Iris pigment epithelial cell (primary cell): ENCODE measurements around the genes ZNF845 and VSTM1.

- RRBS, result no CpG with 5 or more reads among the region's 54 CpGs
Measured at GRCh38 chr19:52993364-52994435, 20.0 kb upstream of the ERVV-1 start.

GRCh38 chr19:53008008-53009056, 5.4 kb upstream of the ERVV-1 start:
- RRBS, result 82% methylated on average over 10 of the region's 27 CpGs

DNA sequence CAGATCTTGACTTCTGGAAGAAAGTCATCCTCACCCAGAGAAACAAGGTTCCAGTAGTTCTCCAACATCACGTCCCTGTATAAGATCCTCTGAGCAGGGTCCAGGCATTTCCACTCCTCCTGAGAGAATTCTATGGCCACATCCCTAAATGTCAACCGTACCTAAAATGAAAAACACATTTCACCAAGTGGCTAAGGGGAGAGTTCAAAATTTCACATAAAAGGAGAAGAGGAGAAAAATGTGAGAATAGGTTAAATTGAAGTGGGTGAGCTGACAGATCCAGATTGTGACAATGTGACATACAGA, 28.2 kb downstream of the ZNF160 start:
- RRBS, result no CpG with 5 or more reads among the region's 2 CpGs

DNA sequence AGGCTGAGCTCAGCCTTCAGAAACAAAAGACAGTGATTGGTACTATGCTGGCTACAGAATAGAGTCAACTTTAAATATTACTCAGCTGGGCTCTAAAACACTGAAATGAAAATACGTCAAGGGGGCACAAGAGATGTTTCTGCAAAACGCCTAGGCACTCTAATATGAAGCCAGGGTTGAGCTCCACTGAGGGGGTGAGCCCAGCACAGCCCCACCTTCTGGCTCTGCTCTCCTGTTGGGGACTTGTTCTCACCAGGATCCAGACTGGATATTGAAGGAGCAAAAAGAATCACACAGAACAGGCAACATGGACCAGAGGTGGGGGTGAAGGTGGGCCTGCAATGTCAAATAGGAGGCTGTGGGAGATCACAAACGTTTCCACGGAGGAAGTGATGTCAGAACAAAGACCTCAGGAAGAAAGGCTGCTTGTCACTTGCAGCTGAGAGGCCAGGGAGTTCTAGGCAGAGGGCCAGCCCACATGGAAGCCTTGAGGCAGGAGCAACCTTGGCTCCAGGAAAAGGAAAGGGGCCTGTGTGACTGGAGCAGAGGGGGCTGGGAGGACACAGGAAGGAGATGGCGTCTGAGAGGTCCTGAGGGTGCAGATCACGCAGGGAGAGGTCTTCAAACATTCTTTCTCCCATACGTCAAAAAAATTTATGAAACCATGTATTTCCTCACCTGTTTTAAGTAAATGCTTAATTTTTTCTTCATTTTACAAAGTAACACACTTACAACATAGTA, 16.4 kb downstream of the ZNF160 start:
- RRBS, result no CpG with 5 or more reads among the region's 7 CpGs

GRCh38 chr19:53156895-53157194, 2.0 kb downstream of the ZNF347 start:
- RRBS, result no CpG with 5 or more reads among the region's 8 CpGs

- RRBS, result 1% methylated on average over 5 of the region's 64 CpGs
Measured at GRCh38 chr19:53333481-53334706, at the start of gene ZNF845. ZNF845 (plus strand) TSS chr19:53333749.

DNA sequence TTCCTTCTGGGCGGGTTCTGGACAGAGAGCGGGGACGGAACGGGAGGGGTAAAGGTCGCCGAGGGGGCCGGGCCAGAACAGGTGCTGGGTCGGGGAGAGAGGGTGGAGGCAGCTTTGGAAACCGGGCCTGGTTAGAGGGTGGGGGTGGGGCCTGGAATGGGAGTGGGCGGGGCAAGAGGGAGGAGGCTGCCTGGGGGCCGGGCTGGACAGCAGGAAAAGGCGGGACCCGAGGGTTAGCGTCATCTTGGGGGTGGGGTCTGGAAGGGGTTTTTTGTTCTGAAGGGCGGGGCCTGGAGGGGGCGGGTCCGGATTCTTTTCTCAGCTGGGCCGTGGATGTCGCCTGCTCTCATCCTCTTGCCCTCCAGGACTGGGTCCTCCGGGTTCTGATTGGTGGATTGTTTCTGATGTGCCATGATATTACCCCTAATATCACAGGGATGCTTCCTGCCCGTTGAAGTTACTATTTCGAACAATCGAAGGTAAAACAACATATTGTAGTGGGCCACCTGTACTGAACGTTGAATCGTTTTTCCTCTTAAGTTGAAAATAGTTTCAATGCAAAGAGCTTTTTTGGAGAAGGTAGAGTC, 4.2 kb upstream of the ZNF813 start:
- RRBS, result 10% methylated on average over 8 of the region's 25 CpGs

DNA sequence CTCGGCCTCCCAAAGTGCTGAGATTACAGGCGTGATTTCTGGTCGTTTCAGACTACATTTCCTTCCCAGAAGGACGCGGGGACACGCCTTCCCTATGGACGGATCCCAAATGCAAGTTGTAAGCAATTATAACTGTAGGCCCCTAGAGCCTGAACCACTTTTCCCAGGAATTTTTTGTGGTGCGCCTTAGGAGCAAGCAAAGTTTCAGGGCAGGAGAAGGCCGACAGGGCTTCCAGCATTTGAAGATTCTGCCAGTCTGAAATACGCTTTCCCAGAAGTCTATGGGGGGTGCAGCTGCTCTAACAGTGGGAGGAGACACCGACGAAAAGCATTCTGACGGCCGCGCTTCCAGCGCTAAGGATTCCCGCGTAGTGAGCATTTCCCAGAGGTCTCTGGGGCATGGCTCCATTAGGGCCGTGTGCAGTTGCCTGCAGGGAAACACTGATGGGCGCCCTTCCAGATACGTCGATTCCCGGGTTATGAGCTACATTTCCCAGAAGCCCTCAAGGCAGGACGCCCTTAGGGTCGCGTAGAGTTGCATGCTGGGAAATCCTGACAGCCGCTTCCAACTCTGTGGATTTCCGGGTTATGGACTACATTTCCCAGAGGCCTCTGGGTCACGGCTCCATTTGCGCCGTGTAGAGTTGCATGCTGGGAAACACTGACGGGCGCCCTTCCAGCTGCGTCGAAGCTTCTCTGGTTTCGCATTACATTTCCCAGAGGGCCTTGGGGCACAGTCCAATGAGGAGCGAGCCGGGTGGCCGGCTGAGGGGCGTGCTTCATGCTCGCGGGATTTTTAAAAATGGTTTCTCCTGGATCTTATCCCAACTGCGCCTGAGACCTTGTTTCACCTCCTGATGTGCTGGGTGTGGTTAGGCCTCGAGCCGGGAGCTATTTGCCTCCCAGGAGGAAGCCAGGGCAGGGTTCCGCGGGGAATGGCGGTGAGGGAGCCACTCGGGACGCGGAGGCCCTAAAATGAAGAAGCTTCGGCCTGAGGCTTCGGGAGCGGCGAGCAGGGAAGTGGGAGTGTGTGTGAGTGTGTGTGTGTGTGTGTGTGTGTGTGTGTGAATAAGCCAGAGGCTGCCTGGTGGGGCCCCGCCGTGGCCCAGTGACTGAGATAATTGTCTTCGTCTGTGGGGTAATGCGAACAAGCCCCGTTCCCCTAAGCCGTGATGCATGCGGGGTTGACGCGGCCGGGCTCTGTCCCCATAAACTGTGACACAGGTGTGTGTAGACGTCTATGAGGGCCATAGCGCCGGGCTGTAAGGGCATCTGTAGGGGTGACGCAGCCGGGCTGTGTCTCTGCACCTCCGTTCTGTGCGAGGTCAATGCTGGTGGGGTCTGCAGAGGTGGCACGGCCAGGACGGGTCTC, 17.2 kb upstream of the ZNF331 start:
- RRBS, result 0% methylated on average over 5 of the region's 74 CpGs

DNA sequence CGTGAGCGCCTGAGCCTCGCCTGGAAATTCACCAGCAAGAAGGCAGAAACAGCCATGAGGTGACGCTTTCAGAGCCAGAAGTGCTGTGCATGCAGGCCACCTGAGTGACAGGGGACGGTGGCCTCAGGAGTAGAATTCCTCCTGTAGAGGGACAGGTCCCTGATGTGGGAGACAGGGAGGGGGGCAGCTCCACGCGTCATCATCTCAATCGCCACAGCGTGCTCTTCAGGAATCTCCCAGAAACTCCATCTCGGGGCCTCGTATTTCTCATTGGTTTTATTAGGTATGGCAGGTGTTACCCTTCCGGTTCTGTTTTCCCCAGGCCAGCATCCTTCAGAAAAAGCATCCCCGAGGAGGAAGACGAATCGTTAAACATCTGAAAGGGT, 942 bp downstream of the ZNF331 start:
- RRBS, result no CpG with 5 or more reads among the region's 15 CpGs

GRCh38 chr19:53549083-53549876, 11.3 kb downstream of the ZNF331 start:
- RRBS, result no CpG with 5 or more reads among the region's 8 CpGs

GRCh38 chr19:53573869-53574225, 35.9 kb downstream of the ZNF331 start:
- RRBS, result no CpG with 5 or more reads among the region's 5 CpGs

GRCh38 chr19:53866045-53866822, 1.4 kb upstream of the MYADM start:
- RRBS, result 4% methylated on average over 11 of the region's 50 CpGs

DNA sequence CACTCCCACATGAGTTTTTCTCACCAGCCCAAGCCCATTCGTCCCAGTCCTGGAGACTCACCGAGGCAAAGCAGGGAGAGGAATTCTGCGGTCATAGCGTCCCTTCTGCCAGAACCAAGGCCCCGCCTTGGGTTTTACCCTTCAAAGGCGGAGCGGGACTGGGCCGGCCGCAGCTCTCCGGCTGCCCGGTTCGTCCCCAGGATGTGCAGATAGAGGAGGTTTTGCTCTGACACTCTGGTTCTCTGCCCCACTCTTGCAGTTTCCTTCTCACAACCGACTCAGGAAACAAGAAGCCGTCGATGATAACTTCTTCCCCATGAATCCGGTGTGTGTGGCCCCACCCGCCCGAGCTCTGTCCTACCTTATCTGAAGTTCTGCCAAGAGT, at the start of gene VSTM1:
VSTM1 (minus strand) TSS at position 215 of the 385 bp plus-strand sequence.
- RRBS, result 92% methylated on average over 3 of the region's 18 CpGs

DNA sequence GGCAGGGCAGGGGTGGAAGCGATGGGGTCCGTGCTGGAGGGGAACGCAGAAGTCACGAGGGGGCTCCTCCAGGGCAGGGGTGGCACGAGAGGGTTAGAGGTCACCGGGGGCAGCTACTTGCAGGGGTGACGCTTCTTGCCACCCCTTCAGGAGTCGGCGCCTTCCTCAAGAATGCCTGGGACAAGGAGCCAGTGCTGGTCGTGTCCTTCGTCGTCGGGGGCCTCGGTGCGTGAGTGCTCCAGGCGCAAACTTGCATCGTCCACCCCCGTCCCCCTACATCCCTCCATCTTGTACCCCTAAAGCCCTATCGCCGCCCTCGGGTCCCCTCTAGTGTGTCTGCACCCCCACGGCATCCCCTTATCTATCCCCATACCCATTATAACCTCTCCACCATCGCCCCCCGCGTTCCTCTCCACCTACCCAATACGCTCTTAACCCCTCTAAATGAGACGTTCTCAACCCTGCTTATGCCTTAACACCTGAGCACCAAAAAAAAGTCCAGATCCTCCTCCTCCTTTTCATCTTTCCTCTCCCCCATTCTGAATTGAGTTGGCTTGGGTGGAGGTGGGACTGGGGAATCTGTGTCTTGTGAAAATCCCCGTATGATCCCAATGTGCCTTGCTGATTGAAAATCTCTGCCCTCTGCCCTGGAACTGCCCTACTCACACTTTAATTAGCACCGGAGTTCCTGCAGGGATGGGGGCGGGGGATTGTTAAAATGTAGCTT, 472 bp downstream of the NDUFA3 start:
- RRBS, result 6% methylated on average over 2 of the region's 30 CpGs

- RRBS, result no CpG with 5 or more reads among the region's 20 CpGs
Measured at GRCh38 chr19:54160441-54160853, 926 bp upstream of the LENG1 start.

DNA sequence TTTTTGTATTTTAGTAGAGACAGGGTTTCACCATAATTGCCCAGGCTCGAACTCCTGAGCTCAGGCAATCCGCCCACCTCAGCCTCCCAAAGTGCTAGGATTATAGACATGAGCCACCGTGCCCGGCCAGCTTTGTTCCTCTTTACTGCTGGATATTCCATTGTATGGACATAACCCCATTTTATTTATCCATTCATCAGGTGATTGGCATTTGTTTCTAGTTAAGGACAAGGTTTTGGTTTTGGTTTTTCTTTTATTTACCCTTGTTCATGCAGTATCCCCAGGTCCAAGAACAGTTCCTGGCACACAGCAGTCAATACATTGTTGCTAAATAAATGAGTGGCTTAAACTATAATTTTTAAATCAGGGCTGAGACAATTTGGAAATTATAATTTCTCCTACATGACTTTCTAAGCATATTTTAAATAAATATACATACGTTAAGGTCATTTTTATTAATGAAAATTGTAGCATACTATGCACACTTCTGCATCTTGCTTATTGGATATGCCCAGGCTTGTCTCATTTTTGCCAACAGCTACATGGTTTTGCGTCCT, 4.0 kb upstream of the RPS9 start:
- RRBS, result no CpG with 5 or more reads among the region's 6 CpGs

GRCh38 chr19:54206576-54206886, 5.9 kb downstream of the RPS9 start:
- RRBS, result no CpG with 5 or more reads among the region's 7 CpGs

DNA sequence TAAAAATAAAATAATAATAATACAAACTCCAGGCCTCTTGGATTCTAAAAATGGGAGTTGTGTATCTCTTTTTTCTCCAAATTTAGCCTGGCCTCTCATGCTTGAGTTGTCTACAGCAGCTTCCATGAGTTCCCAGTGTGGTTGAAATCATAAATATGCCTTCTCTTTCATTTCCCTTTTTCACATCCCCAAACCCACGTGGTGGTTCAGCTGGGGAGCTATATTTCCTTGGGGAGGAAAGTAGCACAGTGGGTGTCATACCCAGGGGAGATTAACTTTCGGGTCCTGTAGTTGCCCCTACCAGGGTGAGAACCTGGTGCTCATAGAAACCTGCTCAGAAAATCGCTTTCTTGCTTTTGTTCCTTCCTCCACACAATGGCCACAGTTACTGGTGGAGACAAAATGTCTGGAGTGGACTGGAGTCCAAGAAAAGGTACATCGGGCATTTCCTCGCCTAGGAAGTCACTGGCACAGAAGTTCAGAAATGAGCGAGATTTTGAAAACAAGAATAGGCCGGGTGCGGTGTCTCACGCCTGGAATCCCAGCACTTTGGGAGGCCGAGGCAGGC, 7.0 kb upstream of the LILRA4 start:
- RRBS, result no CpG with 5 or more reads among the region's 10 CpGs

- RRBS, result no CpG with 5 or more reads among the region's 39 CpGs
Measured at GRCh38 chr19:54387917-54388944, 23.5 kb upstream of the LAIR1 start.

- RRBS, result 2% methylated on average over 6 of the region's 60 CpGs
Measured at GRCh38 chr19:54447933-54449148, 658 bp upstream of the LENG8 start.